Hematopoietic multipotent progenitor cell (in vitro differentiated cells): ENCODE measurements around the genes MGAT4A, CRACDL and NPAS2.

DNA sequence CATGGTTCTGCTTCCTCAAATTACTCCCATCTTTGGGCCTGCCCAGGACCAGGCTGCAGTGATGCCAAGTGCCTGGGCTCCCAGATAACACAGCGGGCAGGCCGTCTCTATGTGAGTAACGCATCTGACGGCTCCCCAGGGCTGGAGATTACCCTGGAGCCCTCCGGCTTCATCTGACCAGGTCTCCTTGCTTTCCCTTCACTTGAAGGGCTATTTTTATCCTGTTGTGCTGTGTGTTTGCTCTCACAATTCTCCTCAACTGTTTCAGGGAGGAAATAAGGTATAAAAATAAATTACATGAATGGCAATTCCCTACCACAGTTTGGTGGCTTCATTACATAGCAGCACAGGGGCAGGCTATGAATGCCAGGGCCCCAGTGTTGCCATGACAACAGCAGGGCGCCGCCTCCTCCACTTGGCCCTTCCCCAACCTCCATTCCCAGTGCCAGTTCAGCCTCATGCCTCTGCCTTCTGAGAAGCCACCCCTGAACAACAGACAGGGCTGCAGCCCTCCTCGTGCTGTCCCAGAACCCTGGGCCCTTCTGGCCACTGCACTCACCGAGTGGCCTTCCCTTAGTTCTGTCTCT is 25.4 kb upstream of the TMEM131 start:
- CAGE, long polyA plus RNA: no peak

DNA sequence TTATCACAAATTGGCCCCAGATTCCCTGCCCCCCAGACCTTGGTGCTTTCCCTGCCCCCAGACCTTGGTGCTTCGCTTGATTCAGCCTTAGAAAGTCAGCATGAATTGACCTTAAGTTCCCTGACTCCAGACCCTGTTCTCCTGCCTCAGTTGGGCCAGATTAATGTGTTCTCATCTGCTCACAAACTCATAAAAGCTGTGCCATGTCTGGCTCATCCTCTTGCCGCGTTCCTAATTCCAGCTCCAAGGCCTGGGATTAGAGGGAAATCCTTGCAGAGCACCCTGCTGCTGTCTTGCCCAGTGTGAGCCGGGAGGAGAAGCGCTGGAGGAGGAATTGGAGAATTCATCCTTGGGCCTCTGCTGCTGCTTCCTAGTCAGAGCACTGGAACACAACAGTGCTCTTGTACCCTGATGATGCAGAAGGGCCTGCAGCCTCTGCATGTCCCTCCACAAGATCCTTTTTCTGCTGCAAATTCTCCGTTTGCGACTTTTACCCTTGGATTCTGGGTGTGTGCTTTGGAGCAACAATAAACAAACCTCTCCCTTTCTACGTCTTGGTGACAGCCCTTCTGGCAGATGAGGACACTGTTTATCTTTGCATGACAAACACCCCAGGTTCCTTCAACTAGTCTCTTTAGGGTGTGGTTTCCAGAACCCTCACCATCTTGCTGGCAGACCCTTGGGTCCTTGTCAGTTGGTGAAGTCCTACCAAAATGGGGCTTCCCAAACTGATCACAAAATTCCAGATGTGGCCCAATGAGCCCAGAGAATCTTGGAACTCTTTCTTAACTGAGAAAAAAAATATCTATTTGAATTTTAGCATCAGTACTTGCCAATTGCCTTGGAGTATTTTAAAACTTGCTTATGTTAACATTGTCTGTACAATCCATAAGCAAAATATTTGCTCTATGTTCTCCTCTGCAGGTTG is 46.8 kb upstream of the CNGA3 start:
- CAGE, long polyA plus RNA: no peak

GRCh38 chr2:98463606-98464510 is 19.2 kb downstream of the INPP4A start:
- CAGE, long polyA plus RNA: no peak

GRCh38 chr2:98467043-98467287 is 22.3 kb downstream of the INPP4A start:
- CAGE, long polyA plus RNA: no peak

- CAGE, long polyA plus RNA: no peak
These were observed 47.9 kb downstream of the COA5 start for GRCh38 chr2:98560350-98560835.

DNA sequence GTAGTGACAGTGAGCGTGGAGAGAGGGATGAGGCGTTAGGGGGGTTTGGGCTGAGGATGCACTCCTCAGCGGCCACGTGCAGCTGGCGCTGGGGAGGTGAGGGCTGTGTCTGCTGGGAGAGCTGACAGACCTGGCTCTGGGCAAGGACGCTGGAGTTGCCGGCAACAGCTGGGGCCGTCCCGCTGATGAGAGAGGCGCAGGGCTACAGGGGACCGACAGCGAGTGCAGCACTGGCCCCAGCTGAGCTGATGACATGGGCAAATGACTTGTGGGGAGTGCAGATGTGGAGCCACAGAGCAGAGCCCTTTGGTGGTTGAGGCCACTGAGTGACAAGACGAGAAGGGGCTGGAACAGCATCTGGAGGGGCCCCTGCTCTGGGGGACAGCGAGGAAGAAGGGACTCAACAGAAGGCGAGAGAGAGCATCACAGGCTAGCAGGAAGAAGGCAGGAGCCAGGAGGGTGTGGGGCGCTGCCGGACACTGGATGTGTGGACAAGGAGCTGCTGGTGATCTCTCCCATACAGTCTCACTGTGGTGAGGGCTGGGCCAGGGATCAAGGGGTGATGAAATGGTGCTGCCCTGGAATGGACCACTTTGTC is 38.3 kb downstream of the COA5 start:
- CAGE, long polyA plus RNA: no peak

DNA sequence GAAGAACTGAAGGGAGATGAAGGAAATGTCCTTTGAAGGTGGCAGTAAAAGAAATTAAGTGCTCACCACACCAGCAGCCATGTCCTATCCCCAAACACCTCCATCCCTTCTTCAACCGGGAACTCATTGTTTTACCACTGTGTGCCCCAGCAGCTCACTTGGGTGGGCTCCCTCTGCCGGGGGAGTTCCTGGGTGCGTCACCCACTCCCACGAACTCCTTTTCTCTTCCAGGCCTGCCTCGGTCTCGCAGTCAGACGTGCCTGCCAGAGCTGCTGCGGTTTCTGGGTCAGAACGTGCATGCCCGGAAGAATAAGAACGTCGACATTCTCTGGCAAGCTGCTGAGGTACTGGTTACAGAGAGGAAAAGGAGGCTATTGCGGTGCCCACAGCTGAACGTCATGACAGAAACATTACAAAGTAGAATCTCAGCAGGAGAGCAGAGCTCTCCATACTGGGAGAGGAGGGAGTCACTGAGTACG is 35.7 kb downstream of the COA5 start:
- CAGE, long polyA plus RNA: no peak

DNA sequence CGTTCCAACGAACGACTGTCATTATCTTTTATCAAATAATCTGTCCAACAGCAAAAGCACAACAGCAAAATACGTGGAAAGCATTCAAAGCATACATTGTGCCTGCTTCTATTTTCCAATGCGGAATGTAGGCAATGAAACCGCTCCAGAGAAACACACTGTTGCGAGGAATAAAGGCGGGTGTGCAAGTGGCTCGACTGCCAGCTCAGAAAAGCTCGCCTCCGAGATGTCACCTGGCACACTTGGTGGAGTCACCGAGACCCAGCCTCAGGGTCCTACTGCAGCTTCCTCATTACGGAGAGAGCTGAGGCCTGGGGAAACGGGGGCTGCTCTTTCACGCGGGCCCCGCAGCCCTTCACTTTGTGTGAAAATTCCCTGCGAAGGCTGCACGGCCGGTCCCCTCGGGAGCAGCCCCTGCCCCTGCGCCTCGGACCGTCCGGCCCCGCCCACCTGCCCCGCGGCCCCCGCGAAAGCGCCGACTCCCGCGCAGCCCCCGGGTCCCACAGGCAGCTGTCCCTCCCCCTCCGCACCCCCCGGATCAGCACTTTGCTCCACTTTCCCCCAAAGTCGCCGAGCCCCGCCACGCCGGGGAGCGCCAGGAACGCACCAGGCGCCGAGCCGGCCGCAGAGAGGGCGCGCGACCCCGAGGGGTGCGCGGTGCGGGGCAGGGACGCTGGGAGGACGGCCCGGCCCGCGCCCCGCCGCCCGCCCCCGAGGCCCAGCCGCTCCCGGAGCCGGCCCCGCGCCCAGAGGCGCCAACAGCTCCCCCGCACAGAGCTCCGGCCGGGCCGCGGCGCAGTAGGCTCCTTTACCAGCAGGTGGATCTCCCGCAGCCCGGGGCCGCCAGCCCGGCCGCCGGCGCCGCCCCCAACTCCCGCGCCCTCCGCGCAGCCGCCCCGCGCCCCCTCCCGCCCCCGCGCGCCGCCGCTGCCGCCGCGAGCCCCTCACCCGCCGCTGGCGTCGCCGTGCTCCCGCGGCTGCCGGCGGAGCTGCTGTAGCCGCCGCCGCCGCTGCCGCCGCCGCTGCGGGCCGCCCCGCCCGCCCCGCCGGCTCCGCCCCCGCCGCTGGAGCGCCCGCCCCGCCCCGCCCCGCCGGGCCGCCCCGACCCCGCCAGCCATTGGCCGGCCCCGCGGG is at the start of gene MGAT4A:
TSS of gene MGAT4A (minus strand) at position 1,033 of the 1,134 bp plus-strand sequence.
- CAGE, long polyA plus RNA: start-site peak on the minus strand centred at position 1,010 of the sequence, 34 bp wide, 333 reads

DNA sequence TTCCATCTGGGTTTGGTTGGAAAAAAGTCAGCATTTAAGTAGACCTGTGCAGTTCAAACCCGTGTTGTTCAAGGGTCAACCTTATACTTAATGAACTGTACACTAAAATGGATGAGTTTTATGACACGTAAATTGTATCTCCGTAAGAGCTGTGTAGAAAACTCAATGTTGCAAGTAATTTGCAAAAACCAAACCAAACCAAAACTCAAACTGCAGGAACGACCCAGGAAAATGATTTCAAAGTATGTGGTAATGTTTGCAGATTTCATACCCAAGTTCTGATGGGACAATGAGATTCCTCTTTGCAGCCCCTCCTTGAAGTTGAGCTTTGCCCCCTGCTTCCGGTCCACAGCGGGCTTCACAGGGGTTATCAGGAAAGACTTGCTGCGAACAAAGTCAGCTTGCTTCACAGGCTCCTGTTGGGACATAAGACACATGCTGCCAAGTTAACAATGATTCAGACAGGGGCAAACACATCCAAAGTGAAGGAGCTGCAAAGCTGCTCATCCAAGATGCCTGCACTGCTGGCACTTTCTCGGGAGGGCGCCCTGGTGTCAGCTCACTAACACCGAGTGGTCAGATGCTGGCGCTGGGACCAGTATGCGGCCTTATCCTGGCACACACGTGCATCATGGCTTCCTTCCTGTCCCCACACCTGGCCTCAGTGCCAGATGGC is 65.1 kb upstream of the MGAT4A start:
- CAGE, long polyA plus RNA: no peak

GRCh38 chr2:98935729-98936884 is at the start of gene CRACDL:
Gene CRACDL (minus strand): TSS chr2:98936225.
- CAGE, long polyA plus RNA: no peak

DNA sequence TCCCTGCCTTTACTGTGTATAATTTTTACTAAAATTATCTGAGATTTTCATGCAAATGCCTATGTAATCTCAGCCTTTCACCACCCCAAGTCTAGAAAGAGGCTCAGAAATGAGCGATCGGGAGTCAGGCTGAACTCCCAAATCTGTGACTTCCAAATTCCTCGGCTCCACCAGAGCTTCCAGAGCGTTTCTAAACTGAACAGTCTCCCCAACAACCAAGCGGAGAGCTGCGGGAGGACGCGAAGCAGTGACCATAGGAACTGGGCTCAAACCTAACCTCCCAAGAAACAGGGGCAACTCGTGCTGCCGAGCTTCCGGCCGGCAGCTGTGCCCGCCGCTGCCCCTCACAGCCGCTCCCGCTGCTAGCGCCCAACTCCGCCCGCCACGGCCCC is 917 bp upstream of the C2orf15 start:
- CAGE, long polyA plus RNA: no peak

DNA sequence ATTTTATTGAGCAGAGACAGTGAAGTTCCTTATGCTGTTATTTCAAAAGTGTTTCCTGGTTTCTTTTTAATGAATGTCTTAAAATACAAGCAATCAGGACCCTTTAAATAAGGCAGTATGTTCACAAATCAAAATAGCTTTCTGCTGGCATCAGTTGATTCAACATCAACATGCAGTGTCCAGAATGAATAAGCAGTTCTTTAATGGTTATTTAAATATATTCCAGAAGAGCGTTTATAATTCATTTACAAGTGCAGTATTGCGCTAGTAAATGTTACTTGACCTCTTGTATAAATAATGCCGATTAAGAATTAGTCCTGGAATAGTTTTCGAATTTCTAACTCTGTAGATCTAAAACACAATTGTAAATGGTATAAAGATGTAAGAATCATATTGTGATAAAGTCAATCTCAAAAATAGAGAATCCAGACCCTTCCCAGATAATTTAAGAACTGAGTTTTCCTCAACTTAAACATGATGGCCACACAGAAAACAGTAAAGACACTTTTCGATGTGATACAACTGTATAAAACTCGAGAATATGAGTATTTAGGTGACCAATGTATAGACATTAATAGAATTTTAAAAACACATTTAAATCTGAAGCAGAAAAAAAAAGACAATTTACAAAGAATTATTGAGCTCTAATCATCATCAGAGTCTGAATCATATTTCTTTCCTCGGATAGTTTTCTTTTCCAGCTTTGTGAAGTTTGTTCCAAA is 16.9 kb downstream of the TXNDC9 start:
- CAGE, long polyA plus RNA: no peak

DNA sequence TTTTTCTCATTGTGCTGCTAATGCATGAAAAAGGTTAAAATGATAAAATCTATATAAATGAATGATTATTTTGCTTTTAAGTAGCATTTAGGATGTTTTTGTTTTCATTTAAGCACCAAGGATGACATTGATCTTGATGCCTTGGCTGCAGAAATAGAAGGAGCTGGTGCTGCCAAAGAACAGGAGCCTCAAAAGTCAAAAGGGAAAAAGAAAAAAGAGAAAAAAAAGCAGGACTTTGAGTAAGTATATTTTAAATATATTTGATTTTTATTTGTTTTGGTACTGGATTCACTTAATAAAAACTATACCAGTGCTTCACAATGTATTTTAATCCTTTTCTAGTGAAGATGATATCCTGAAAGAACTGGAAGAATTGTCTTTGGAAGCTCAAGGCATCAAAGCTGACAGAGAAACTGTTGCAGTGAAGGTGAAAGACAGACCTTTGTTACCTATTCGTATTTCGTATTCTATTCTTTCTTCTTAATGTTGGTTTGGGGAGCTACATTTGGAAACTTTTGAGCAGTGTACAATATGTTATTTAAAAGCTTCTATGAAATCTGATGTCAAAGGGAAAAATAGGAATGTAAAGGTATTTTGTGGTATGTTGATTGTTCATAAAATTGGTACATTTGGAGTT is 23.1 kb downstream of the EIF5B start:
- CAGE, long polyA plus RNA: no peak

GRCh38 chr2:99475126-99475903 is 14.5 kb downstream of the REV1 start:
- CAGE, long polyA plus RNA: no peak

GRCh38 chr2:99875223-99875703 is 267.1 kb downstream of the AFF3 start:
- CAGE, long polyA plus RNA: no peak

- CAGE, long polyA plus RNA: no peak
These were observed 171.2 kb downstream of the AFF3 start for GRCh38 chr2:99971179-99971620.

- CAGE, long polyA plus RNA: no peak
These were observed 7.9 kb upstream of the PDCL3 start for GRCh38 chr2:100554817-100555322.

- CAGE, long polyA plus RNA: no peak
These were observed 77.4 kb upstream of the NPAS2 start for GRCh38 chr2:100742127-100743252.

DNA sequence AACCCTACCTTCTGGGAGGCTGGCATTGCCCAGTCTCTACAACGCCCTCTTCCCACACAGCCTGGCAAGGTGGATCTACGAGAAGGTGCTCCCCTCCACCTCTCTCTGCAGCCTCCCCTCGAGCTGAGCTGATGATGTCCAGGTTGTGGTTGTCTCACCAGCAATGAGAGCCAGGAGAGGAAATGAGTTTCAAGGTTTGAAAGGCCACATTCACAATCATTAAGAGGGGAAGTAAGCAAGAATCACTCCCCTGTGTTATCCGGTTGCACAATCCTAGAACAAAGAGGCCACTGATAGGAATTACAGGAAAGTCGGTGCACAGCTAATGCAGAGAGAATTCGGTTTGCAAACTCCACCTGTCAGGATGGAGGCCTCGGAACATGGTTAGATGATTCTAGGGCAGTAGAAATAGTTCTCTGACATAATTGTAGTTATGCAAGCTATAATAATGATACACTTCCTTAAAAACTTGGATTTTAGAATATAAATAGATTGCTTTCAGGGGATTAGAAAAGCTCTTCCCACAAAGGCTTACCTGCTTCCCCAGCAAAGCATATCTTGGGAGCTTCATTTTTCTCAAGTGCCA is 39.2 kb upstream of the NPAS2 start:
- CAGE, long polyA plus RNA: no peak

DNA sequence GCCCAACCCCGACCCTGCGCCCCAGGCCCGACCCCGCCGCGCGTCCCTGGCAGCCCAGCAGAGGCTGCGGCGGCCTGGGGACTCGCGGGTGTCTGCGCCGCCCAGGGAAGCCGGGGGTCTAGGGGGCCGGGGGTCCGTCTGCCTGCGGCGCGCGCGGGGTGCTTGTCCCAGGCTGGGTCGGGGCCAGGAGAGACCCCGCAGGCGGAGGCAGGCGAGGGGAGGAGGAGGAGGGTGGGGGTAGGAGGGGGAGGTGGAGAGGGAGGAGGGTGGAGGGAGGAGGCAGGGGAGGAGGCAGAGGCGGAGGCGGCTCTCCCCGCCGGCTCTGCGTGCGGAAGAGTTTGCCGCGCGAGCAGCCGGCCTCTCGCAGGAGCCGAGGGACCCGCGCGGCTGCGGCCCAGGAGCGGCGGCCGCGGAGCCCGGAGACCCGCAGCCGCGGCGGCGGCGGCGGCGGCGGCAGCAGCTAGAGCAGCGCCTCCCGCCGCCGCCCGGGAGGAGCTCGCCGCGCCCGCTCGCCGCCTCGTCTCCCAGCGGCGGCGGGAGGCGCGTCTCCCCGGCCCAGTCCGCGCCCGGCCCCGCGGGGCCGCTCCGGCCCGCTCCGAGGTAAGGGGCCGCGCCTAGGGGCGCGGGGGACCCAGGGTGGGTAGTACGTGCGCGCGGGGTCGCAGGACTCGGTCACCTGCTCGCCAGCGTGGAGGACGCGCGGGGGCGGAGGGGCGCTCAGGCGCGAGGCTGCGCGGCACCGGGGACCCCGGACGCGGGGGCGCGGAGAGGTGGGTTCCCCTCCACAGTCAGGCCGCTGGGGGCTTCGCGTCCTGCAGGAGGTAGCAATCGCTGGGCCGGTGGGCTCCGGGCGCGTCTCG is at the start of gene NPAS2:
TSS of gene NPAS2 (plus strand) at position 325 of the 860 bp plus-strand sequence.
- CAGE, long polyA plus RNA: no peak